GM12892 (cell line): ENCODE results near the gene LAMTOR1.

DNA sequence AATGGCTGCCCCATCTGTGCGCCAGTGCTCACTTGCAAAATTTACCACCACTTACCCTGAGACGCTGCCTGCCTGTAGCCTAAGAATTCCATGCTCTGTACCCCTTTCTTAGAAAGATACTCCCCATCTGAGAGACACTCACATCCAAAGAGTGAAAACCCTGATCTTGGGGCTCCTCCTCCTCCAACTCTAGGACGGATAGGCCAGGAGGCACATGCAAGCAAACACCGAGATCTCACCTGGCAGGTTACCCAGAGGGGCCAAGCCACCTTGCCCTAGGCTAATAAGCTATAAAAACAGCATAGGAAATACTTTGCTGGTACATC is 40.7 kb downstream of the NUMA1 start:
- RRBS: no CpG with 5 or more reads among the region's 4 CpGs

GRCh38 chr11:72069707-72070410 is 10.5 kb downstream of the NUMA1 start:
- RRBS: no CpG with 5 or more reads among the region's 2 CpGs

DNA sequence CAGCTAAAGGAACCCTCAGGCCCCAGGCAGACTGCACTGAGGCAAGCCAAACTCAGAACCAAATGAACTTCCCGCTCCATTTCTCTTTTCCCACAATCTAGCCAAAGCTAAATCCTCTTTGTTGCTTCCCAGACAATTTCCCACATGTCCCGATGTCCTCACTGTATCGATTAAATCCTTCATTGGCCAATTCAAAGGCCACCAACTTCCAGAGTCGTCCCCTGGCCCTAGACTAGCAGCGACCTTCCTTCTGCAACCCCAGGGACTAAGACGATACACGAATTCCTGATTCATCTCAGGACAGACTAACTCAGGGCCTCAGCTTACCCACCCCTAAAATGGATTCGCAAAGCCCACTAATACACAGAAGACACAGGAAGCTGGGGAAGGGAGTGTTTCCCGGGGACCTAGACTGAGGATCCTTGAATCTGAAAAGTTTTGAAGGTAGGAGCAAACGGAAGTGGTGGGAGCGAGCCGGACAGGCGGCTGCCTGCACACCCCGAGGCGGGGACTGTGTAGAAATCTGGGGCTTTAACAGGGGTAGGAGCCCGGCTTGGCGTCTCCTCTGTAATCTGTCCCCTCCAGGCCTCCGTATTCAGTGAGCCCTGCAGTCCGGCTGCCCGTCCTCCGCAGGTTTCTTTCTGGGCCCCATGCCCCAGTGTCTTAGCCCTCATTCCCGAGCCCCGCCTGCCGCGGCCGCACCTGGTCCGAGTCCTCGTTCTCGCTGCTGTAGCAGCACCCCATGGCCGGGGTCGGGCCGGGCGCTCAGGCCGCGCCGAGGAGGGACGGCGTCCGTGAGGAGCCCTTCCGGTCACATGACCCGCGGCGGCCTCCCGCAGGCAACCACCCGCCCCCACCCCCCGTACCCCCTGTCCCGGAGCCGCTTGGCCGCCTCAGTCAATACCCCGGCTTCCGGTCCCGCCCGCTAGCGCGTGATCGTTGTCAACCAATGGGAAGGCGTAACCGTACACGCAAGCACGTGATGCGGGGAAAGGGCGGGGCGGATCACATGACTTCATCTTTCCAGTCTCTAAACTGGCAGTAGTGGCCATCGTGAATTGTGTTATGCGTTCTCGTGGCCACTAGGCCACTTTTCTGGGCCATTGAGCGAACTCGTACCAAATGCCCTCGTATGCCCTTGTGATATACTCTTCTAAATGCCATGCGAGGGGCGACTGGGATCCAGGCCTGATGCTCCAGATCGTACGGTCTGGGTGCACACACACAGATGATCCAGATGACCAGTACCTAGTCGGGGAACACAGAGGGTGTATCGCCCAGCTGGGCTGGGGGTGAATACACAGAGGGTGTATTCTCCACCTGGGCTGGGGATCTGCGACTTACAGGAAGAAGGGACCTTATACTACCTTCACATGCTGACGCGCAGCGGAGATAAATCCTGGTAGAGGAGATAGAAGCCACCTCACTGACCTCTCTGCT is at the start of gene LAMTOR1:
Gene LAMTOR1, minus strand, starts transcription at position 817 of the 1,440 bp plus-strand sequence.
- RRBS: 2% methylated on average over 27 of the region's 79 CpGs

GRCh38 chr11:72111128-72111489 is 1.4 kb downstream of the ANAPC15 start:
- RRBS: no CpG with 5 or more reads among the region's 2 CpGs

GRCh38 chr11:72114666-72114935 is 2.1 kb upstream of the ANAPC15 start:
- RRBS: no CpG with 5 or more reads among the region's 1 CpG

- RRBS: no CpG with 5 or more reads among the region's 6 CpGs
These were observed 3.1 kb upstream of the INPPL1 start for GRCh38 chr11:72221437-72221825.

DNA sequence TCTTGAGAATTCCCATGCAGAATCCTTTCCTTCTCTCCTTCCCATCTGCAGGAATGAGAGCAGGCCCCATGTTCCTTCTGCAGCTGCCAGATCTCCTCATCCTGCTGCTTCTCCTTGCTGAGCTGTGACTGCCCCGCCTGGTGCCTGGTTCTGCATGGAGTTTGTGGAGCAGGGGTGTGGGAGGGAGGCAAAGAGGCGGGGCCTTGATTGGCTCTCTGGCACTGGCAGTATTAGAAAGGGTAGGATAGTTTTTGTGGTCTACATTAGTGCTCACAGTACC is 91.1 kb upstream of the CLPB start:
- RRBS: no CpG with 5 or more reads among the region's 2 CpGs

- RRBS: no CpG with 5 or more reads among the region's 5 CpGs
These were observed 75.8 kb downstream of the PDE2A start for GRCh38 chr11:72598363-72598791.

DNA sequence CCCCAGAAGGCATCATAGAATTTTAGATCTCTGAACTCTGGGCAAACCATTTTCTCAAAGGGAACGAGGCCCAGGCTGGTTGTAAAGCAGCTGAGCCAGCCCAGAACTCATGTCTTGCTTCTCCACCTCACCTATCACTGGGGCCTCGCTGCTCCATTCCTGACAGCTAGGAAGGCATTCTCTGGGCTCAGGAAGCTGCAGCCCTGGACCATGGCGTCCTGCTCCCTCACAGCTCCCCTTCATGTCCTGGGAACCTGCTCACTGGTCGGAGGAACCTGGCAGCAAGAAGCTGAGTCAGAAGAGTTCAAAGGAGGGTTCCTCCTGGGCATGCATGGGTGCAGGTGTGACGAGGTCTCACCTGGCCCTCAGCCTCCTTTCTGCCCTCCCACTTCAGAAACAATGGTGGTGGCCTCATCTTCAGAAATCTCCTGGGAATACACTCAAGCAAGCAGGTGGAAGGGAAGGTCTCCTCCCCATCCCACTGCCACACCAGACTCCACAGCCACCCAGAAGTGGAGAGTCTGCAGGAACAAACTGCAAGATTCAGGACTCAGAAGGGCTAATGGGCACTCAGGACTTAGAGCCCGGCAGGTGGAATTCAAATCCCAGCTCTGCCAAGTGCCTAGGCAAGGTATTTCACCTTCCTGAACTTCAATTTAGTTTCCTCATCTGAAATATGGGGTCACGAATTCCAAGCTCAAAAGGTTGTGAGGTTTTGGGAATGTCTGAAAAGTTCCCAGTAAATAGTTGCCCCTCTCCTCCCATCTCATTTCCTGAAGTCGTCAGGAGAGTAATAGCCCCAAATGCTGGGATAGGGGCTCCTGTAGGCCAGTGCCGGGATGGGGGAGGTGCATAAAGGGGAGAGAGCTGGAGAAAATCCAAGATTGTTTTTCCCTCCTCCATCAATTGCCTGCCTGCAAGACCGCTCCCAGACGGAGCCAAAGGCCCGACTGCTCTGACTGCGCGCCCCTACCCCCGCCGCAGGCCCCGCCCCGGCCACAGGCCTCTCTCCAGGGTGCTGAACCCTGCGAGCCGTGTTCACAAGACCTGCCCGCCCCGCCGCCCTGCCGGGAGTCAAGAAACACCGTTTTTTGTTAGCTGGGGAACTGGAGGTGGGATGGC is 2.1 kb upstream of the PDE2A start:
- RRBS: 8% methylated on average over 5 of the region's 25 CpGs

- RRBS: no CpG with 5 or more reads among the region's 13 CpGs
These were observed 3.9 kb upstream of the PDE2A start for GRCh38 chr11:72677874-72678817.

DNA sequence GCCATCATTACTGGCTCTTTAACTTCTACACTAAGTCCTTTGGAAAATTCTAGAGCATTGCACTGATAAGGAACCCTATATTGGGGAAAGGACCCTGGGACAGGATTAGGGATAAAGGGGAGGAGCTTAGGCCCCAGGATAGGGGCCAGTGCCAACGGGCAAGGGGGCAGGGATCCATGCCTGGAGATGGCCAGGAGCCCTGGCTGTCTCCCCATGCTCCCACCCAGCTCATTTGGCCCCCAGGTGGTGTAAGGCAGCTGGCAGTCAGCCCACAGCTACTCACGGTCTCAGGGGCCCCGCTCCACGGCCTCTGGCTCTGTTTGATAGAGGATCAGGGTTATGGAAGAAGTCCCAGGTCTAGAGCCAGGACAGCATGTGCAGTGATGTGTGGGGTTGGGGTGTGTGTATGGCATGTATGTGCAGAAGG is 18.3 kb upstream of the PDE2A start:
- RRBS: no CpG with 5 or more reads among the region's 4 CpGs

- RRBS: no CpG with 5 or more reads among the region's 12 CpGs
These were observed 29.6 kb upstream of the PDE2A start for GRCh38 chr11:72703761-72704324.

GRCh38 chr11:72722005-72722827 is 30.0 kb downstream of the ARAP1 start:
- RRBS: no CpG with 5 or more reads among the region's 13 CpGs

- RRBS: no CpG with 5 or more reads among the region's 6 CpGs
These were observed 12.7 kb downstream of the ARAP1 start for GRCh38 chr11:72739489-72739844.

GRCh38 chr11:72750857-72751623 is 1.2 kb downstream of the ARAP1 start:
- RRBS: no CpG with 5 or more reads among the region's 6 CpGs

- RRBS: no CpG with 5 or more reads among the region's 6 CpGs
These were observed 16.3 kb upstream of the ARAP1 start for GRCh38 chr11:72768448-72769029.

DNA sequence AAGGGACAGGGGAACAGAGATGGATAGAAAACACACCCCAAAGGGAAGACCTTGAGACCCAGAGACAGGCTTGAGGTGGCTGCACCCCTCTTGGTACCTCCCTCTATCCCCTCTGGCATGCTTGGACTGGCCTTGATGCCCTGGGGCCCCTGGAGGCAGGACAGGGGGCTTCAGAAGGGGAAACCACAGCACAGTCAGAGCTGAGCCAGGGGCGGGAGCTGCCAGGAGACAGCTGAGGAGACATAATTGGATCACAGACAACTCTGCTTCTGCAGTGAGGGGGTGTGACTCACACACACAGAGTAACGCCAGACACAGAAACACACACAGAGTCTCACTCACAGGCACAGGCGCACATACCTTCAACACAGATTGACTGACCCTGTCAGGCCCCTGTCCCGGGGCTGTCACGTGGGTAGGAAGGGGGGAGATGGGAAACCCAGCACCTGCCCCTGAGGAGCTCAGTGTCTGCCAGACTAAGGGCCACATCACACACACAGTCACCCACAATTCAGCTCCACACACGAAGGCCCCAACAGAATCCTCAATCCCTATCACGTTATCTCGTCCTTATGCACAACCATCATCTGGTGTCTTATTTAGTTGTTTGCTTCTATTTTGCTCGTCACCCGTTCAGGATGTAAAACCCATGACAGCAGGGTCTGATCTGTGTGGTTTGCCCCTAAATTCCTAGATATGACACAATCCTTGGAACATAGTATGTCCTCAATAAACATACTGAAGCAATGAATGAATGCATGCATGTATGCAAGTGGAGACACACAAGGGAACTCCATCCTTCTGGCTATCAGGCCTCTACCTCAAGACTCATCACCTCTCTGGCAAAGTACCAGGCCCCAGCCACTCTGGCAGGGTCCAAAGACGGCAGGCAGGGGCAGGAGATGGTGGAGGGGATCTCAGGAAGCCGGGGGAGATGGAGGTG is 20.4 kb downstream of the STARD10 start:
- RRBS: no CpG with 5 or more reads among the region's 12 CpGs

DNA sequence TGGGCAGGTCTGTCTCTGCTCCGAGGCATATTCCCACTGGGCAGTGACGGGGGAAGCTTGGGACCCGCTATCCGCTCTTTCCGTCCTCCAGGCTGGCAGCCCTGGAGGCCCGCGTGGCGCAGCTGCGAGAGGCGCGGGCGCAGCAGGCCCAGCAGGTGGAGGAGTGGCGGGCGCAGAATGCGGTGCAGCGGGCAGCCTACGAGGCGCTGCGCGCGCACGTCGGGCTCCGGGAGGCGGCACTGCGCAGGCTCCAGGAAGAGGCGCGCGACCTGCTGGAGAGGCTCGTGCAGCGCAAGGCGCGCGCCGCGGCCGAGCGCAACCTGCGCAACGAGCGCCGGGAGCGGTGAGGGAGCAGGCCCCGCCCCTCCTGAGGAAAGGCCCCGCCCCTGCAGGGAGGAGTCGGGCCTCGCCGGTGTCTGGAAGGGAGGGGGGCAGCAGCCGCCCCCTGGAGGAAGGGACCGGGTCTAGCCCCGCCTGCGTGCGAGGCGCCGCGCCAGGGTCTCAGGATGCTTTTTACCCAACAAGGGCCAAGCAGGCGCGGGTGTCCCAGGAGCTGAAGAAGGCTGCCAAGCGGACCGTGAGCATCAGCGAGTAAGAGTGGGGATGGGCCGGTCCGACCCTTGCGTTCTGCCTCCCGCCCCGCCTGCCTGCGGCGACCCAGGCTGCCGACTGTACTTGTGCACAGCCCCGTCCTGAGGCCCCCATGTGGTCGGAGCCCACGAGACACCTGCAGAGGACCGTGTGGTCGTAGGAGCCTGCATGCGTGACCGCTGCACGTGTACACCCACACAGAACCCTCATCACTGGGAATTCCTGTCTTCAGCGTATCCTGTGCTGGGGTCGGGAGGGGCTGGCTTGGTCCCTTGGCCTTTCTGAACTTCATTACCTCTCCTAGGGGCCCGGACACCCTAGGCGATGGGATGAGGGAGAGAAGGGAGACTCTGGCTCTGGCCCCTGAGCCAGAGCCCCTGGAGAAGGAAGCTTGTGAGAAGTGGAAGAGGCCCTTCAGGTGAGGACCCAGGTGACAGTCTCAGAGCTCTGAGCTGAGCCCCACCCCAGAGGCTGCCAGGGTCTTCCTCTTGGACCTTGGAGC is 8.1 kb downstream of the ATG16L2 start:
- RRBS: 35% methylated on average over 9 of the region's 81 CpGs

DNA sequence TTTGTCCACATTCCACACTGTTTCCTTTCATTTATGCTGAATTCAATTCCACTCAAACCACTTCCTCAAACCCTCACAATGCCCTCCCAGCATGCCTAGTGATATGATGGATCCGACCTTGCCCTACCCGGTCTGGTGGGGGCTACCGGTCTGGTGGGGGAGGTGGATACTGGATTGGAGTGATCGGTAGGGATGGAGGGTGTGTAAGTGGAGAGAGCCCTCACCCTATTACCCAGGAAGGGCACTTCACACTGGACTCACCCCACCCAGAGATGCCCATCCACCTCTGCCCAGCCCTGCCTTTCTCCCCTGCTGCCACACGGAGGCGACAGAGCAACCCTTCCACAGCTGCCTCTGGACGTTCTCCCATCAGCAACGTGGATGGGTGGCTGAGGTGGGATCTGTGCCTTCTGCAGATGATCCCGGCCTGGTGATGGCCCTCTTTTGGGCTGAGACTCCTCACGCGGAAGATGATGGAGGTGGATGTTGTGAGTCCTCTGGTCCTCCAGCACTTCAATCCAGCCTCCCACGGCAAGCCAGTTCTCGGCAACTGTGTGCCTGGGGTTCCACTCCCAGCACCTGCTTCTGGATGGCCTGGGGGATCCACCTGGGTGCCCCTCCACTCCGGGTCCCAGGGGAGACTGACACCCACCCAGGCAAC is 32.9 kb upstream of the P2RY2 start:
- RRBS: no CpG with 5 or more reads among the region's 14 CpGs

DNA sequence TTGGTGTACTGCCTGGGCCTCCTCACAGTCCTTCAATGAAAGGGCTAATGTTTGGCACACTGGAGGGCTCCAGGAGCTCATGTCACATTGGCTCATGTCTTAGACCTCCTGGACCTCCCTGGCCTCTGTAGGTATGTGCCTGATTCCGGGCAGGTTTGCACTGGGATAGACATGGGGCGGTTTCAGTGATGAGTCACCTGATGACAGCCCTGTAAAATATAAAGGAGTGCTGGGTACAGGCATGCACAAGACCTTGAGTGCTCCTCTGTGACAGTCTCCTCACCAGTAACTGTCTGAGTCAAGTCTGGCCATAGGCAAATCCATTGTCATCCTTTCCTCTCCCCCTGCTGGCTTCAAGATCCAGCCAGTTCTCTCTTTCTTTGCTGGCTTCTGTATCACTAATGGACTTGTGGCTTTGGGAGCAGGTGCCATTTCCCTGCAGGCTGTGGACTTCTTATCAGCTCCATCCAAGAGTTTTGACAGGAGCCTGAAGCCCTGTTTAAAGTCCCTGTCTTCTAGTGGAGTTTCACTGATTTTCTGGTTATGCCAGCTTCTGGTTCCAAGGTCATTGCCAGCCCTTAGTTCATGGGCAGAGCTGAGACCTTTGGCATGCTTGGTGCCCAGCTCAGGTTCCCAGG is 22.7 kb upstream of the P2RY2 start:
- RRBS: no CpG with 5 or more reads among the region's 2 CpGs